Airway epithelial cell (primary cell): ENCODE results near the genes PRR12, PNKP, SIGLEC11 and ZNF473.

DNA sequence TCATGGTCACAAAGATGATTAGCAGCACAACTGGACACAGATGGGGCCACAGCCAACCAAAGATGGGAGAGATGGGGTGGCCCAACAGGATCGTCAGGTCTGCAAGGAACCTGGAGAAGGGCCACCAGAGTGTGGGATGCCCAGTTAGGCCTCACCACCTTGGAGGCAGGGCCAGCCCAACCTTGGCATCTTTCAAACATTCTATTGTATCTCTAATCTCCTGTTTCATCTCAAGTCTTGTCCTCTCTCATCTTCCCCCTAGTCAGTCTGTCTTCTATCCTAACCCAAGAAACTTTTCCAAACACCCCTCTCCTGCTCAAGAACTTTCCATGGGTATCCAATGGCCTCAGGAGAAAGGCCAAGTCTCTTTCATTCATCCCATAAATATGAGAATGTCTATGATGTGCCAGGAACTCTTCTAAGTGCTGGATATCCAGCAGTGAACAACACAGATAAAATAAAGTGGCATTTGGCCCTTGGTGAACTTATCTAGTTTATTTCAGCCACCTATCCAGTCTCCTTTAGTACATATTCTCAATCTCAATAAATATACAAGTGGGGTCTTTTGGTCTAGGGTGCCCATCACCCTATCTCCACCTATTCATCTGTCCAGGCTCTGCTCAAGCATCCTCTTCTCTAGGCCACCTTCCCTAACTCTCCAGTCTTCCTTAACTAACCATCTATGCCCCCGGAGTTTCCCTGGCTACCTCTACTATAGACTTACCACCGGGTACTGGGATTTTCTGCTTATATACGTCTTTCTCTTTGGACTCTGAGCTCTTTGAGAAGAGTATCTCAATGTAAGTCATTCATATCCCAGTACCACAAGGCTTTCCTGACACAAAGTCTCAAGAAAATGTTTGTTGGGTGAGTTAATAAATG lies 34.1 kb downstream of the SLC6A16 start:
- RAMPAGE, long total RNA: no peak

GRCh38 chr19:49362871-49363244 lies 642 bp upstream of the TEAD2 start:
- RAMPAGE, long total RNA: no peak

- RAMPAGE, long total RNA: no peak
Measured at GRCh38 chr19:49428269-49428619, 3.1 kb downstream of the GFY start.

GRCh38 chr19:49590954-49591362 lies at the start of gene PRR12:
TSS of gene PRR12 (plus strand) at chr19:49591182.
- RAMPAGE, long total RNA: no peak

GRCh38 chr19:49593239-49593895 lies 2.4 kb downstream of the PRR12 start:
- RAMPAGE, long total RNA: no peak

DNA sequence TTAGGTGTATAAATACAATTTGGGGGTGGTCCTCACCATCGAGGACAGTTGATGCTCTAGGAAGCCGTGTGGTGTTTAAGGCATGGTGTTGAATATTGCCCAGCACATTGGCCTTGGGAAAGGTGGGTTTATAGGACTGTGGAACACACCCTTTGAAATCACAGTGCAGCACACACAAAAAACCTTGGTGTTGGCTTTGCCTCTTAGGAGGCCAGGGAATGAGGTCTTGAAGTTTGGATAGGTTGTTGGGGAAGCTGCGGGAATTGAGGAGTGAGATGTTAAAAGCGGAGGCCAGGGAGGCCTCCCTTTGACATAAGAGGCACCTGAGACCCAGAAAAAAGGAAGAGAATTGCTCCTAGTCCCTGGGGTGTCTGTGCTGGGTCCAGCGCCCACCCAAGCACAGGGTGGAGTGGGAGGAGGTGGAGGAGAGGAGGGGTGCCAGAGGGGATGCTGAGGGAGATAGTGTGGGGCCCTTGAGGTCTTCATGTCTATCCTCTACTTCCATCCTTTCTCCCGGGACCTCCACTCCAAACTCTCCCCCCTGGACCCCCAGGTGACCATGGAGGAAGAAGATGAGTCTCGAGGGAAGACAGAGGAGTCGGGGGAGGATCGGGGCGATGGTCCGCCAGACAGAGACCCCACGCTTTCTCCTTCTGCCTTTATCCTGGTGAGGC lies 2.6 kb downstream of the SCAF1 start:
- RAMPAGE, long total RNA: no peak

DNA sequence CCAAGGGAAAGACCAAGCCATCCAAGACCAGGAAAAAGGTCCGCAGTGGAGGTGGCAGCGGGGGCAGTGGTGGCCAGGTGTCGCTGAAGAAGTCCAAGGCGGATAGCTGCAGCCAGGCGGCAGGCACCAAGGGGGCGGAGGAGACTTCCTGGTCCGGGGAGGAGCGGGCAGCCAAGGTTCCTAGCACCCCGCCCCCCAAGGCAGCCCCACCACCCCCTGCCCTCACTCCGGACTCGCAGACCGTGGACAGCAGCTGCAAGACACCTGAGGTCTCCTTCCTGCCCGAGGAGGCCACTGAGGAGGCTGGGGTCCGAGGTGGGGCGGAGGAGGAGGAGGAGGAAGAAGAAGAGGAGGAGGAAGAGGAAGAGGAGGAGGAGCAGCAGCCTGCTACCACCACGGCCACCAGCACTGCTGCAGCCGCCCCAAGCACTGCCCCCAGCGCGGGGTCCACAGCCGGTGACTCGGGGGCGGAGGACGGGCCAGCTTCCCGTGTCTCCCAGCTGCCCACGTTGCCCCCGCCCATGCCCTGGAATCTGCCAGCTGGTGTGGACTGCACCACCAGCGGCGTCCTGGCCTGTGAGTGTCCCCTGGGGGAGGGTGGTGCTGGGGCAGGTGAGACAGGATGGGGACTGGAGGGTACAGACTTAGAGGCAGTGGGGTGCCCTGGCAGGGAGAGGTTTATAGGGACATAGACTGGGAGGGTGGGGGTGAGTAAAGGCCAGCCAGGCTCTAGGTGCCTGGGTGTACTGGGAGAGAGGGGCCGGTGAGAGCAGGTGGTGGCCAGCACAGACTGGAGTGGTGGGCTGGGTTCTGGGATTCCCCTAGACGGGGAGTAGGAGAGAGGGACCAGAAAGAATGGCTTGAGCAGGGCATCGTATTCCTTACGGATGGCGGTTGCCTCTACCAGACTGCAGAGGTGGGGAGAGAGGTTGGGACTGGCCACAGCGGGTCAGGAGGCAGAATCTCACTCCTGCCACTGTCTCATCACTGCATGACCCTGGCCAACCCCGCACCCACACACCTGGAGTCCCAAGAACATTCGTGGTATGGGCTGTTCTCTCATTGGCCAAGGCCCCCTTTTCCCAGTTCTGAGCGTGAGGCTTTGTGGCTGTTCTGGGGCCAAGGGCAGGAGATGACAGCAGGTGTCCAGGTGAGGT lies 11.5 kb downstream of the SCAF1 start:
- RAMPAGE, long total RNA: no peak

DNA sequence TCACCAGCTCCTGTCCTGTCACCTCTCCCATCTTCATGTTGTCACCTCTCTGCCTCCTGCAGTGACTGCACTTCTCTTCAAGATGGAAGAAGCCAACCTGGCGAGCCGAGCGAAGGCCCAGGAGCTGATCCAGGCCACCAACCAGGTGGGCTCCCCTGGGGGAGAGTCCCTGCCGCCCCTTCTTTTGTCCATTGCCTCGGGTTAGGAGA lies 11.5 kb downstream of the IRF3 start:
- RAMPAGE, long total RNA: no peak

DNA sequence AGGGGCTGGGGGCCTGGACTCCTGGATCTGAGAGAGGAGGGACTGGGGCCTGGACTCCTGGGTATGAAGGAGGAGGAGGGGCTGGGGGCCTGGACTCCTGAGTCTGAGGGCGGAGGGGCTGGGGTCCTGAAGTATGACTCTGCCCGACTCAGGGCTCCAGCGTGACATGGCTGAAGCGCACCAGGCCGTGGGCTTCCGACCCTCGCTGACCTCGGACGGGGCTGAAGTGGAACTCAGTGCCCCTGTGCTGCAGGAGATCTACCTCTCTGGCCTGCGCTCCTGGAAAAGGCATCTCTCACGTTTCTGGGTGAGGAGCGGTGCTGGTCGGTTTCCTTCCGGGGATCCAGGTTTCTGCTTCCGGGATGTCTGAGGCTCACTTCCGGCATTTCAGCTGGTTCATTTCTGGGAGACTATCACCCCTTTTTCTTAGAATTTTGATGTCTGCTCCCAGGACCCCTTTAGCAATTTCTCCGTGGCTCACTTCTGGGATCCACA lies 1.2 kb downstream of the CPT1C start:
- RAMPAGE, long total RNA: no peak

GRCh38 chr19:49727344-49728103 lies 35.6 kb downstream of the TSKS start:
- RAMPAGE, long total RNA: no peak

GRCh38 chr19:49801315-49801906 lies 11.7 kb downstream of the FUZ start:
- RAMPAGE, long total RNA: no peak

DNA sequence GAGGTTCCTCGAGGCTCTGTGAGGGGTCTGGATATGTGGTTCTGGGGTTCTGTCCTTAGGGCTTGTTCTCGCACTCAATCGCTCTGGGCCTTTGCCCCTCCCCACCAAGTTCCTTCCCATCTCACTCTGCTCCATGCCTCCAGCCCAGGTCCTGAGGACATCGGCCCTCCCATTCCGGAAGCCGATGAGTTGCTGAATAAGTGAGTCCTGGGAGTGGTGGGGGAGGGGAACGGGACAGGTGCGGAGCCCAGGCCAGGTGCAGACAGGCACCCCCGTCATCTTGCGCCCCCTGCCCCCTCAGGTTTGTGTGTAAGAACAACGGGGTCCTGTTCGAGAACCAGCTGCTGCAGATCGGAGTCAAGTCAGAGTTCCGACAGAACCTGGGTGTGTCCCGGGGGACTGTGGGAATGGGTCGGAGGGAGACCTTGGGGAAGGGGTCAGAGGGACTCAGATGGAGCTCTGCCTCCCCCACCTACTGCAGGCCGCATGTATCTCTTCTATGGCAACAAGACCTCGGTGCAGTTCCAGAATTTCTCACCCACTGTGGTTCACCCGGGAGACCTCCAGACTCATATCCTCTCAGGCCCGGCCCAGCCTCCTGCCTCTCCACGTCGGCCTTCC lies 10.2 kb downstream of the FUZ start:
- RAMPAGE, long total RNA: no peak

GRCh38 chr19:49818852-49819432 lies 853 bp downstream of the MED25 start:
- RAMPAGE, long total RNA: no peak

DNA sequence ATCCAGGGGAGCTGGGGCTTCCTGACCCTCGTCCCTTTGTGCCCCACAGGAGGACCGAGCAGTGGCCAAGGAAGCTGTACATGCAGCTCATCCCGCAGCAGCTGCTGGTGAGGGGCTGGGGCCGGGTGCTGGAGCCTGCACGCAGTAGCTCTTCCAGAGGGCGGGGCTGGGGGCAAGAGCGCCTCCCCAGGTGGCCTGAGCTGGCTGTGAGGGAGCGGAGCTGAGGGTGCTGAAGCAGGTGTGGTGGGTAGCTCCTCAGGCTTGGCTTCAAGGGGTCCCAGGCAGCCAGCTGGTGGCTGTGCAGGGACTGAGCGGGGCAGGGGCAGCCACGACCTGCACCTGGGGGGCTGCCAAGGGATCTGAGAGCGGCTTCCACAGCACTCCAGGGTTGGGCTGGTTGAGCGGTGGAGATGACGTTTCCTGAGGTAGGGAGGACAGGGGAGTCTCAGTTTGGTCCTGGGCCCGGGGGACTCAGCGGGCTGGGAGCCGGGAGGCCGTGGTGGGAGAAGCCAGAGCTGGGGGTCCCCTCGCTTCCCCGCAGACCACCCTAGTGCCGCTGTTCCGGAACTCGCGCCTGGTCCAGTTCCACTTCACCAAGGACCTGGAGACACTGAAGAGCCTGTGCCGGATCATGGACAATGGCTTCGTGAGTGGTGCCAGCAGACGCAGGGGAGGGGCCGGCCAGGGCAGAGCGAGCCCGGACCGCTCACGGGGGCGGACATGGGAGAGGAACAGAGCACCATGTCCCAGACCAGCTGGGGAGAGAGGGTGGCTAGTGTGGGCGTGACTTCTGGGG lies 9.2 kb downstream of the PNKP start:
- RAMPAGE, long total RNA: no peak

GRCh38 chr19:49866849-49867751 lies at the start of gene PNKP:
TSS of gene PNKP (minus strand) at chr19:49867576.
- RAMPAGE, long total RNA: no peak

GRCh38 chr19:49961034-49961273 lies at the start of gene SIGLEC11:
TSS of gene SIGLEC11 (minus strand) at chr19:49961172.
- RAMPAGE, long total RNA: no peak

GRCh38 chr19:50025614-50026445 lies at the start of gene ZNF473:
TSS of gene ZNF473 (plus strand) at chr19:50026005.
- RAMPAGE, long total RNA: start-site peak on the plus strand at chr19:50025997-50026039, 25 and 31 reads in 2 replicates

DNA sequence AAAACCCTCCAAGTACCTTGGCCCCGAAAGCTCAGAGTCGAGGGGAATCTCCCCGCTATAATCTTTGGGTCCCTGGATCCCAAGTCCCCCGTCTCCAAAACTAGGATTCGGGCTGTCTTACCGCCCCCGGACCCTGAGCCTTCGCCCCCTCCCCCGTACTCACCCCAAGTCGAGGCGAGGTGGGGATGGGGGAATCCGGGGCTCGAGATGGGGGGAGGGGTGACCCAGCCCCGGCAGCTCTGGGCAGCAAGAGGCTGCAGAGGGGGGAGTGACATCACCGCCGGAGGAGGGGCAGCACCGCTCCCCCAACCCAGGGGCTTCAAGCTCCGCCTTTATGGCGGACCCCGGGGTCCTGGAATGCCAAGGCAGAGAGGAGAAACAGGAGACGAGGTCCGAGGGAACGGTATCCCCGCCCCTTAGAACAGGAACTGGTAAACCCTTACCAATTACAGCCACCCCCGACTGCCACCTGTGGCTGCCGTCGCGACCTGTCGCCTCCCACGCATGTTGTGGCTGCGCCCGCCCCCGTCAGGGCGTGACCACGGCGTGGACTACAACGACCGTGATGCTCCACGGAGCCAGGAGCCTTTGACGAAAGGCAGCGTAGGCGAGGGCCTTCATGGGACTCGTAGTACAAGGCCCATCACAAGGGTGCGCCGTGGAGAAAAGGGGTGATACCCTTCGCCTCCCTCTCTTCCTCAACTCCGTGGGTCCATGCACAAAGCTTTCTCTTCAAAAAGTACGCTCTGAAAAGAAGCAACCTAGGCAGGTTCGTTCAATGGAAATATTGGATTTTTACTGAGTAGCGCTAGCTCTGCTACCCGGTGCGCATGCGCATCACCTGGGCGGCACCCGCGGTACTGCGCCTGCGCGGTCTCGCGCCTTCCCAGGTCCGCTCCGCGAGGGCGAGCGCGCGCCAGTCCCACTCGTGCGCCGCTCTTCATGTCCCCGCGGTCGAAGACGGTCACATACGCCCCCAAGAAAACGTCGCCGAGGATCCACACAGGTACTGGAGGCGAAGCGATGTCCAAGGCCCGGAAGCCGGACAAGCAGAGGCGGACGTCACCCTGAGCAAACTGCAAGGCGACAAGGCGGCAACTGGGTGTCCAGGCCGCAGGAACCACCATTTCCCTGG lies 4.2 kb upstream of the KCNC3 start:
- RAMPAGE, long total RNA: no peak

DNA sequence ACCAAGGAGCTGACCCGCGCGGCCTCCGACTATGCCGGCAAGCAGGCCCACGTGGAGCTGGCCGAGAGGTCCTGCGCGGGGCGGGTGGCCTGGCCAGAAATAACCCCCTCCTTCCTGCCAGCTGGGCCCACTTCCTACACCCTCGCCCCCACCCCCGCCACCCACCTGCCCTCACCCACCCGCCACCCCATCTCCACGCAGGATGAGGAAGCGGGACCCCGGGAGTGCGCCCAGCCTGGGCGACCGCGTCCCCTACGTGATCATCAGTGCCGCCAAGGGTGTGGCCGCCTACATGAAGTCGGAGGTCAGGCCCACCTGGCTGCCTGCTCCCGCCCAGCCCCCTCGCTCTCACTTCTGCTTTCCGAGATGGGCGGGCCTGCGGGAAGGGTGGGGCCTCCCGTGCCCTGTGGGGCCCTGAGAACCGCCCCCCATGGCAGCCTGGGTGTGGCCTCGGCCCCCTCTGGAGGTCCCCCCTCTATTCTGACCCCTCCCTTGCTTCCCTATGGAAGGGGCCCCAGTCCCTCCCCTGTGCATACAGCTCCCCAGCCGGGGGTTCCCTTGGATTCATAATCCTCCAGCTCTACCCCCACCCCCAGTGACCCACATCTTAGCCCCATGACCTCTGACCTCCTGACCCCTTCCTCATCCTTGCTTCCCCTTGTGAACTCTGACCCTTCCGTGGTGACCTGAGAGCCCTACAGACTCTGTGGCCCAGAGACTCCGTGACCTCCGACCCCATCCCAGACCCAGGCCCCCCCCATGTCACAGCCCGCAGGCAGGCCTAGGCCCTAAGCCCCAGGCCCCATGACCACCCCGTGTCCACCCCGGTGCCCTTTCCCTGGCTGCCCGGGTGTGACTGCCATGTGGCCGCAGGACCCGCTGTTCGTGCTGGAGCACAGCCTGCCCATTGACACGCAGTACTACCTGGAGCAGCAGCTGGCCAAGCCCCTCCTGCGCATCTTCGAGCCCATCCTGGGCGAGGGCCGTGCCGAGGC lies 2.9 kb upstream of the SPIB start:
- RAMPAGE, long total RNA: no peak

- RAMPAGE, long total RNA: no peak
Measured at GRCh38 chr19:50427853-50428612, 4.7 kb upstream of the MYBPC2 start.